SK-N-MC (cell line): ENCODE results near the genes MSL1 and IGFBP4.

GRCh38 chr17:40121766-40122419, at the start of gene MSL1:
Gene MSL1, plus strand, starts transcription at chr17:40121971.
- RRBS = 1% methylated on average over 60 of the region's 76 CpGs

GRCh38 chr17:40150107-40150644, 9.8 kb downstream of the CASC3 start:
- RRBS = no CpG with 5 or more reads among the region's 5 CpGs

GRCh38 chr17:40190402-40190993, 13.2 kb downstream of the RAPGEFL1 start:
- RRBS = no CpG with 5 or more reads among the region's 14 CpGs

DNA sequence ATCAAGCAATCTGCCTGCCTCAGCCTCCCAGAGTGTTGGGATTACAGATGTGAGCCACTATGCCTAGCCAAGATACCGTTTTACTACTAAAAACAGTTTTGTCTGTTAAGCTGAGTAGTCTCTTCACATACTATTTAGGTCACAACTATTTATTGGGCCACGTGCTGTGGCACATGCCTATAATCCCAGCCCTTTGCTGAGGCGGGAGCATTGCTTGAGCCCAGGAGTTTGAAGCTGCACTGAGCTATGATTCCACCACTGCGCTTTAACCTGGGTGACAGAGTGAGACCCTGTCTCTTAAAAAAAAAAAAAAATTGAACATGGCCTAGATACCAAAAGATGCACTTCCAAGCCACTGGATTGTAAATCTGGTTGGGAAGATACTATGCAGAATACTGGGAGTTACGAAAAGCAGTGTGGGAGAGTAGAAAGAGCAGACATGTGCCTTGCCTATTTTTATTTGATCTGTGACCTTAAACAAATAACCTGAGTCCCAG, 16.4 kb upstream of the CDC6 start:
- RRBS = no CpG with 5 or more reads among the region's 5 CpGs

DNA sequence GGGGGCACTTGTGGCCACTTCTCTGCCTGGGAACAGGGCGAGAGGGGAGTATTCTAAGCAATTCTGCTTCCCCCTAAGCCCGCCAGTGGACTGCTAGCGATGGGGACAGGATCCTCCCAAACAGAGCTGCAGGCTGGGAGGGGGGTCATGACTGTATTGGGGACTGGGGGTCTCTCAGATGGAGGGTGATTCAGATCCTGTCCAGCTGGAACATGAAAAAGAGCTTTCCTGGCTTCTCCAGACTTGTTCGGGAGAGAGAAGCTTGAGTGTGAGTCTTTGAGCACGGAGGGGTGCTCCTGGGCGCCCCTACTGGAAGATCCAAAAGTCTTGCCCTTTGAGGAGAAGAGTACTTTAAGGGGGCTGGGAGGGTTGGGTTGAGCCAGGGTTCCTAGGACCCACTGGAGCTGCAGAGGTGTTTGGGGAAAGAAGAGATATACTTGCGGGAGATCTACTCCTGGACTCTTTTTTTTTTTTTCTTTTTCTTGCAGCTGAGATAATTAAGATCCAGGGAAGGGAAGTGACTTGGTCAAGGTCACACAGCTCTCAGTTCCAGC, 8.3 kb downstream of the RARA start:
- RRBS = no CpG with 5 or more reads among the region's 7 CpGs

GRCh38 chr17:40323535-40324581, 14.9 kb downstream of the RARA start:
- RRBS = no CpG with 5 or more reads among the region's 13 CpGs

DNA sequence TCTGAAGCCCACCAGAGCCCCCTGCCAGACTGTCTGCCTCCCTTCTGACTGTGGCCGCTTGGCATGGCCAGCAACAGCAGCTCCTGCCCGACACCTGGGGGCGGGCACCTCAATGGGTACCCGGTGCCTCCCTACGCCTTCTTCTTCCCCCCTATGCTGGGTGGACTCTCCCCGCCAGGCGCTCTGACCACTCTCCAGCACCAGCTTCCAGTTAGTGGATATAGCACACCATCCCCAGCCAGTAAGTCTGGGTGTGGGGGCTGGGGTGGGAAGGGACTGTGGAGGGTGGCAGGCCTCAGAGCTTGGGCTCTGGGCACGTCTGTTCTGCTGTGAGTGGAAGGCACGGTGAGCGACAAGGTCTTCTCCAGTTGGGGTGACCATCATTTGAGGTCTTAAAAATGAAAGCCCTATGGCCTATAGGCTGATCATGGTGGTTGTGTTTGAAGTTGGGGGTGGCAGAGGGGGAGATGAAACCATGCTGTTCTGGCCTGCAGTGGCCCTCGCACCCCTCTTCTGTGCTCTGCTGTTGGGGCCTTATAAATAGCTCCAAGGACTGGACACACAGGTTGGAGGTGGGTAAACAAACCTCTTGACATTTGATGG, 22.3 kb downstream of the RARA start:
- RRBS = no CpG with 5 or more reads among the region's 11 CpGs

- RRBS = no CpG with 5 or more reads among the region's 2 CpGs
Observed at GRCh38 chr17:40346885-40347276, 17.7 kb downstream of the GJD3 start.

DNA sequence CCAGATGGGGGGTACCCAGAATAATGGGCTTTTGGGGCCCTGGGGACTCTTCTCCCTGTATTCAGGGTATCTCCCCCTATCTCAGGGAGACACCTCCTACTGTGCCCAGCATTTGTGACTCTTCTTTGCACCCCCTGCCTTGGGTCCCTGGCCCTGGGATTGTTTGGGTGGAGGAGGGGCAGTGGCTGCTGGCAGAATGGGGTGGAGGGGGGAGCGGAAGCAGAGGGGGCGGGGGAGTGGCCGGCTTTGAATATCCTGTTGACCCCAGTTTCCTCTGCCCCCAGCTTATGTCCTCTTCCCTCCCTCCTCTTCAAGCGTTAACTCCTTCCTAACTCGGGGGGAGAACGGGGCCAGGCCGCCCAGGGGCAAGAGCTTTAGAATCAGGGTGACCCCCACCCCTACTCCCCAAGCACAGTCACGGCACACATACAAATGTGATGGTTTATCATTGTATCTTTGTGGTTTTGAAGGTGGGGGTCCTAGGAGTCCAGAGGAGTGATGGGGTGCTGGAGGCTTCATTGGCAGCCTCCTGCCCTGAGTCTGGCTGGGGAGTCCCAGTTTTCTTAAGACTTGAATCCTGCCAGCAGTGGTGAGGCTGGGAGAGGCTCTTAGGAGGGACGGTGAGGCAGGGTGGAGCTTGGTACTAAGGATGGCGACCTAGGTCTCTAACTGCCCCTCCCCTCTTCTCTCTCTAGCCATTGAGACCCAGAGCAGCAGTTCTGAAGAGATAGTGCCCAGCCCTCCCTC, 16.7 kb downstream of the GJD3 start:
- RRBS = no CpG with 5 or more reads among the region's 10 CpGs

GRCh38 chr17:40357828-40358027, 6.8 kb downstream of the GJD3 start:
- RRBS = no CpG with 5 or more reads among the region's 2 CpGs

GRCh38 chr17:40363139-40364240, 1.0 kb downstream of the GJD3 start:
- RRBS = 5% methylated on average over 35 of the region's 109 CpGs

- RRBS = no CpG with 5 or more reads among the region's 7 CpGs
Observed at GRCh38 chr17:40398304-40399386, 19.1 kb downstream of the TOP2A start.

- RRBS = 3% methylated on average over 32 of the region's 109 CpGs
Observed at GRCh38 chr17:40443100-40444113, at the start of gene IGFBP4. Gene IGFBP4, plus strand, starts transcription at chr17:40443450.

DNA sequence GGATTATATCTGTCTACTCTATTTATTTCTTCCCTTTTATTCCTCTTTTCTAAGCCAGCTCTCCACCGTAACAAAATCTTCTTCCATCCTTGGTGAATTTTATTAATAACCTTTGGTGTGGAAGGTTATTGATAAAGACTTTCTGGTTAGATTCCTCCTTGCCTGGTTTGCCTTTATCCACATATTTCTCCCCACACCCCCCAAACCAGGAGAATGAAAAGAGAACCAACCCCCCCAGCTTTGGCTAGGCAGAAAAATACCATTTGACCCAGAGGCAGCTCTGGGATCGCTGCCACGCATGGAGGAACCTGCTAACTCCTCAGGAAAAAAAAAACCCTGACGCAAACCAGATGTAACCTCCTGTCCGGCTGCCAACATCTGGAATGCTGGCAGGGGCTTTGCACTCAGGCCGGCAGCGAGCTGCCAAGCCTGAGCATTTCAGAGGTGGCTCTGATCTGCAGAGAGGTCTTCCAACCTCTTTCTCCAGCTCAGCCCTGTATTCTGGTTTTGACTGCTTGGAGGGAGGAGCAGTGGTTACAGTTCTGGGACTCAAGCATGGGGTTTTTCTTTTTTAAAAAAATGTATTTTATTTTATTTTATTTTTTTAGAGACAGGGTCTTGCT, 8.1 kb downstream of the IGFBP4 start:
- RRBS = 0% methylated on average over 1 of the region's 7 CpGs

DNA sequence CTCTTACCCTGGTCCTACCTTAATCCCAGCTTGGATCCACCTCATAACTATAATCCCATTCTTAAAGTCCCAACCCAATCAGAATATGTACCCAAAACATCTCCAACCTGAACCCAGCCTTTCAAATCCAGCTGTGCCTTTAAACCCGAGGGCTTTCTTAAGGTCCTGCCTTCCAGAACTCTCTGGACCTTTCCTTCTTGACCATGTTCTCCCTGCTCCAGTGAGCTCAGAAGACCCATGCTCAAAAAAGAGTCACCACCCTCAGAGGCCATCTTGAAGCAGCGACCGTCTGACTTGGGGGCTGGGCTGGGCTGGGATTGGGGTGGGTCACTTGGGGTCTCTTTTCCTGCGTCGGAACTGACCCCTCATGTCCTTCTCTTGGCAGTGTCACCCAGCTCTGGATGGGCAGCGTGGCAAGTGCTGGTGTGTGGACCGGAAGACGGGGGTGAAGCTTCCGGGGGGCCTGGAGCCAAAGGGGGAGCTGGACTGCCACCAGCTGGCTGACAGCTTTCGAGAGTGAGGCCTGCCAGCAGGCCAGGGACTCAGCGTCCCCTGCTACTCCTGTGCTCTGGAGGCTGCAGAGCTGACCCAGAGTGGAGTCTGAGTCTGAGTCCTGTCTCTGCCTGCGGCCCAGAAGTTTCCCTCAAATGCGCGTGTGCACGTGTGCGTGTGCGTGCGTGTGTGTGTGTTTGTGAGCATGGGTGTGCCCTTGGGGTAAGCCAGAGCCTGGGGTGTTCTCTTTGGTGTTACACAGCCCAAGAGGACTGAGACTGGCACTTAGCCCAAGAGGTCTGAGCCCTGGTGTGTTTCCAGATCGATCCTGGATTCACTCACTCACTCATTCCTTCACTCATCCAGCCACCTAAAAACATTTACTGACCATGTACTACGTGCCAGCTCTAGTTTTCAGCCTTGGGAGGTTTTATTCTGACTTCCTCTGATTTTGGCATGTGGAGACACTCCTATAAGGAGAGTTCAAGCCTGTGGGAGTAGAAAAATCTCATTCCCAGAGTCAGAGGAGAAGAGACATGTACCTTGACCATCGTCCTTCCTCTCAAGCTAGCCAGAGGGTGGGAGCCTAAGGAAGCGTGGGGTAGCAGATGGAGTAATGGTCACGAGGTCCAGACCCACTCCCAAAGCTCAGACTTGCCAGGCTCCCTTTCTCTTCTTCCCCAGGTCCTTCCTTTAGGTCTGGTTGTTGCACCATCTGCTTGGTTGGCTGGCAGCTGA, 13.2 kb downstream of the IGFBP4 start:
- RRBS = no CpG with 5 or more reads among the region's 23 CpGs

- RRBS = no CpG with 5 or more reads among the region's 4 CpGs
Observed at GRCh38 chr17:40469870-40470573, 26.8 kb downstream of the IGFBP4 start.

DNA sequence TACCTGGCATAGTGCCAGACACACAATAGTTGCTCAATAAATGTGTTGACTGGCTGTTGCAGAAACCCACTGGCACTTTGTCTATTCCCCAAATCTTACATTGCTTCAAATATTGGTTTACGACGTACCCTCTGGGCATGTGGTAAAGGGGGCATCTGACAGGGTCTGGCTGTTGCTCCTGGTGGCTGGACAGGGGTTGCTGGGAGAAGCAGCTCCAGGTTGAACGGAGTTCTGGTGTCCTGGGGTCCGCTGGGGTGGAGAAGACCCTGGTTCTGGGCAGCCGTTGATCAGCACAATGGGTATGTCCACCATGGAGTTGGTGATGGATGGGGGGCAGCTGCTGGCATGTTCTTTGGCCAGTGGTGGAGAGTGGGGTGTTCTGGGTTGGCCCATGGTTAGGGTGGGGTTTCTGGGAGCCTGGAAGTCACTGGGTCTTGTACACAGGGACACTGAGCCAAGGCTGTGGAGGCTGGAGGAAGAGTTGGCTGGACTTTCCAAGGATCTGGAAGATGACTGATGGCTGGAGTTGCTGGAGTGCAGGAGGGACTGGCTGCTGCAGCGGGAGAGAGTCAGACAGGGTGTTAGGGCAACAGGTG, 14.4 kb downstream of the TNS4 start:
- RRBS = no CpG with 5 or more reads among the region's 6 CpGs

- RRBS = no CpG with 5 or more reads among the region's 15 CpGs
Observed at GRCh38 chr17:40509964-40510860, 8.8 kb upstream of the TNS4 start.

DNA sequence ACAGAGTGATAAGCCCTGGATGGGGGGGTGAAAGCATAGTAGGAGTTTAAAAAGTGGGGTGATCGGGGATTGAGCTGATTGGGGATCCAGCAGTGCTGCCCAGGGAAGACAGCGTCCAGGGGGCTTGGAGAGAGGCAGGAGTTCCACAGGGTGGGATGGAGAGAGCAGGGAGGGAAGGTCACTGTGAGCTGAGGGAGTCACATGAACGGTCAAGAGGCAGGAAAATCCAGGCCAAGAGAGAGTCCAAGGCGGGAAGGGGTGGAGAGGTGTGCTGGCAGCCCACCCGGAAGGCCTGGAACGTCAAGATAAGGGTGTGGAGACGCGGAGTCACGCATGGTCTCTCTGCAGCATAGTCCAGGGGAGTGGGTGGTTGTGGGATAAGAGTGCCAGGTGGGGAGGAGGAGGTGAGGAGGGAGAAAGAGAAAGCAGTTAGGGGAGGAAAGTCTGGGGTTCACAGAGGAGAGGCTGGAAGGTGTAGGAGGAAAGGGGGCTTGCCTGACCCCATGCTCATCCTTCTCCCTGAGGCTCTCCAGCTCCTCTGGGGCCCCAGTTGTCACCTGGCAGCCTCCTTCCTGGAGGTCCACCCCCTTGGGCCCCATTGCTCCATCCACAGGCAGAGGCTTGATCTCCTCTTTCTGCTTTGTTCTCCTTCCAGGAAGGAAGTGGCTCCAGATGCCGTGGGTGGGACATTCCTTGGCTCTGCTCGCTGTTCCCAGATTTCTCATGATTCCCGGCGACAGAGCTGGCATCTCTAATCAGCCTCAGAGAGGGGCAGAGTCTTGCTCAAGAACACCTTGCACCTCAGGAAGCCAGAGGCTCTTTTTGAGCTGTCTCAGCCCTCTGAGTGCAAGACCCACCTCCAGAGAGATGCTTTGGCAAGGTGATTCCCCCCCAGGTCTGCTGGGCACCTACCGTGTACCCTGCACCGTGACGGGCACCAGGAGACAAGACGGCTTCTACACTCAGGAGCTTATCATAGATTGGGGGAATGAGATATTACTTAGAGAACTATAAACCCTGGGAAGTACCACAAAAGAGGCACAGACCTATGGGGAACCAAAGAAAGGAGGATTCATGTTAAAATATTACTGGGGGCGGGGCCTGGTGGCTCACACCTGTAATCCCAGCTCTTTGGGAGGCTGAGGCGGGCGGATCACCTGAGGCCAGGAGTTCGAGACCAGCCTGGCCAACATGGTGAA, 28.6 kb downstream of the CCR7 start:
- RRBS = no CpG with 5 or more reads among the region's 21 CpGs

- RRBS = no CpG with 5 or more reads among the region's 25 CpGs
Observed at GRCh38 chr17:40598688-40599876, 33.8 kb upstream of the CCR7 start.